Placental epithelial cell (primary cell): ENCODE results near the genes TCF4, NARS1 and ATP8B1.

GRCh38 chr18:55433353-55434383 lies 154.3 kb downstream of the TCF4 start:
- CAGE, long polyA plus RNA = no peak

GRCh38 chr18:55502159-55502717 lies 85.8 kb downstream of the TCF4 start:
- CAGE, long polyA plus RNA = no peak

- CAGE, long polyA plus RNA = no peak
These were observed 35.4 kb downstream of the TCF4 start for GRCh38 chr18:55552555-55553020.

GRCh38 chr18:55587363-55588398 lies at the start of gene TCF4:
Gene TCF4, minus strand, starts transcription at chr18:55588192.
- CAGE, long polyA plus RNA = no peak

DNA sequence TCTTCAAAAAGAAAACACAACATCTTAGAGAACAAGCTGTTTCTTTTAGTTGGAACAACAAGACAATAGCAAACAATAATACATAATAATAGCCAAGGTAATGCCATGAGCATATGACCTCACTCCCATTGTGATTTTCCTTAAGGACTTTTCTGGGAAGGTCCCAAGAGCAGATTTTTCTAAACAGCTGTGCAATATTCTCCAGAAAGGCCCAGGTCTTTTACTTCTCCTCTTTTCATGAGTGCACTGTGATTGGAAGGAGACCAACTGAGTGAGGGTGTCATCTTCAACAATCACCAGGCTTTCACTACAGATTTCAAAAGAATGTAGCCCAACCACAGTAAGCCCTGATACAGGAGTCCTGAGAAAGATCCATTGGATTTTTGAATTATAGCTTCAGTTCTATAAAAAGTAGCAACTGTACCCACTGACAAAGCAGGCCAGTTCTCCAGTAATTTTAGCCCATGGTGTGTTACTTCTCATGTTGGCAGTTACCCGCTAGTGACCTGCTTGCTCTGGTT lies 144.4 kb upstream of the TCF4 start:
- CAGE, long polyA plus RNA = no peak

DNA sequence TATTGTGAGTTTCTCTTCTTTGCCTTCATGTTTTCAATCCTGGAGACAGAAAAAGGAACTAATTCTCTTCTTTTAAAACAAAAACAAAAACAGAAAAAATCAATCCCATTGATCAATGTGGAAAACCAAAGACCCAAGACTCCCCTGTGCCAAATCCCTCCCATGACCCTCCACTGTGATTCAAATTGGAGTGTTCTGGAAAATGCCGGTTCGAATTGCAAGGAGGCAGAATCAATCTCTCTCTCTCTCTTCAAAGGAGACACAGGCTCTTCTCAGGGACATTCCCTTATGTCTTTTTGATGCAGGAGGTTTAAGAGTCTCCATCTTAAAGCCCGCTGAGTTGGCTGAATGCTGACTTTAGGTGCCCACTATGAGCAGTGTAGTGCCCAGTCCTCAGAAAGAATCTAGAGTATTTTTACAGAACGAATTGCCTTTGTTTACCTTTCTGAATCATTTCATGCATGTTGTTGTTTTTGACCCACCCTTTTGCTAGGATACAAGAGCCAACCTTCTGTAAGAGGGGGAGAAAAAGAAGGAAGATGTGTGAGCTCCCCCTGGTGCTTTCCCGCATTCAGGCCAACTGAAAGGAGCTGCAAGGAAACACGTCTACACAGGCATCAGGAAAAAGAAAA lies 193.4 kb upstream of the TCF4 start:
- CAGE, long polyA plus RNA = no peak

DNA sequence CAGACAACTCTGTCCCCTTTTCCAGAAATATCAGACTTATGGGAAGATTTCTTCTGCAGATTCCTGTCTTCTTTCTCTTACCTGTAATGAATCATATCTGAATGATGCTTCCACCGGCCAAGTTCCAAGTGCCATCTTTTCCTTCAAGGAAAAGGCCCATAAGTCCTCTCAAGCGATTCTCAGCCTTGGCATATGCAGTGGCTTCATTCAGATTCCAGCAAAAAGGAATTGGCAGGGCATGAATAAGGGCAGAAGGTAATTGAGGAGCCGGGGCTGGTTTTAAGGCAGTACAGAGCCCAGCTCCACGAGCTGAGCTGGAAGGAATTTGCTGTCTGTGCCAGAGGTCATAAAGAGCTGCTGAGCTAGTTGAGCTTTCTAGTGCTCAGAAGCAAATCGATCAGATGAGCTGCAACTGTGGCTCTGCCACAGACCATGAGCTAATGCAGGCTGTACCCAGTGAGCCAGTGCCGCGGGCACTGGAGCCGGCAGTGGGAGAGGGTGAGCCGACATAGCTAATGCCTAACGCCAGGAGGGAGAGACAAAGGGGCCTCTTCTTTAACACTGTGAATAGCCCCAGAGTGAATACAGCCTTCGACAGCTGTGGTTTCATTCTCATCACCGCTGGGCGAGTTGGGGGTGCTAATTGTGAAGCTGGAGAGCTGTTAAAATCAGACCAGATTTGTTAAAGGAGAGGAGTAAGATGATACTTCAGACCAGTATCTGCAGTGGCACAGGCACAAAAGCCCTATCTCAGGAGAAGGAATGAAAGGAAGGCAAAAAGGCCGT lies 410.0 kb upstream of the TCF4 start:
- CAGE, long polyA plus RNA = no peak

DNA sequence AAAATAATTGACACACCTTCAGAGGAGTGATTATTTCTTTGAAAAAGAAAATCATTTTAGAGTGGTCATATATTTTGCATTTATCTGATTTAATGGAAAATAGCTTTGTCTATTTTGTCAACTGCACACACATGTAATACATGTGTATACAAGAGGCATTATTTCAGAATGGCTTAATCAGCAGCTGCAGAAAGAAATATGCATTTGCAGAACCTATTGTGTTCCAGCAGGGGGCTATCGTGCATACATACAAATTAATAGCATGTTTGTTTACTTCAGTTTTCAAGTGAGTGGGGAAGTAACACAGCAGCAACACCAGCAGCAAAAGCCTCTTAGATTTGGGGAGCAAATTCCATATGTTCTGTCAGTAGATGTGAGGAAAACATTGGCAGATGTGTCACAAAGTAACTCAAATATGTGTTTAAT lies 218.0 kb downstream of the WDR7 start:
- CAGE, long polyA plus RNA = no peak

GRCh38 chr18:56873595-56874291 lies 222.6 kb downstream of the WDR7 start:
- CAGE, long polyA plus RNA = no peak

DNA sequence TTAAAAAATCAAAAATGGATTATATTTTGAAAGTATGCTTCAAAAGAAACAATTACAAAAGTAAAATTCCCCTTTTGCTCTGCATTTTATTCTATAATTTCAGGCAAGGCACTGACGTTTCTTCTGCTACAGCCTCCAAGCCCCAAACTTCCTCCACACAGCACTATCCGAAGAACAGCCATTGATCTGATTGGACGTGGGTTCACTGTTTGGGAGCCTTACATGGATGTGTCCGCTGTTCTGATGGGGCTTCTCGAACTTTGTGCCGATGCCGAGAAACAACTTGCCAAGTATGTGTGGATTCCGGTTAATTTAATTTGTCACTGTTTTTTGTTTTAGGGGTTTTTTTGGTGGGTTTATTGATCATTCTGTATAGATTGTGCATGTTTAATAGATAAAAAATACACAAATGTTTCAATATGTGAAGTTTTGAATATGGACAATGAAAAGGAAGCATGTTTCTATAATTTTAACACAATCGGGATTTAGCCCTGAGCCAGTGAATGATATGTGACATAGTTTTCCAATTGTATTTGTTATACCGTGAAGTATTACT lies 223.0 kb upstream of the BOD1L2 start:
- CAGE, long polyA plus RNA = no peak

- CAGE, long polyA plus RNA = no peak
These were observed at the start of gene NARS1 for GRCh38 chr18:57621097-57622063. Gene NARS1, minus strand, starts transcription at chr18:57621836.

- CAGE, long polyA plus RNA = no peak
These were observed 58.7 kb downstream of the ATP8B1 start for GRCh38 chr18:57744216-57744933.

DNA sequence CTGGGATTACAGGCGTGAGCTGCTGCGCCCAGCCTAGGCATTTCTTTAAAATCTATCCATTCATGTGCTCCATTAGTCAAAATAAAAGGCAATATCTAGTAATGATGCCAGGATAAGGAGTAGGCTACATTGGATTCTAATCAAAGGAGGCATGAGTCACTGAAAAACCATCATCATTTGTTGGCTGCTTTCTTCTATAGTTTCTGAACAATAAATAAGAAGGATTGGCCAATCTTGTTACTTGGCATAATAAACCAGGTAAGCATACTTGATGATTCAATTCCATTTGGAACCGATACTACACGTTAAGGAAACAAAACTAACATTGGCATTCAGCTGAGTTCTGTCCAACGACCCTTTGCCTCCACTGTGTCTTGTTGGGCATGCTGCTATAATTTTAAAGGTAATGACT lies 27.2 kb downstream of the ATP8B1 start:
- CAGE, long polyA plus RNA = no peak

DNA sequence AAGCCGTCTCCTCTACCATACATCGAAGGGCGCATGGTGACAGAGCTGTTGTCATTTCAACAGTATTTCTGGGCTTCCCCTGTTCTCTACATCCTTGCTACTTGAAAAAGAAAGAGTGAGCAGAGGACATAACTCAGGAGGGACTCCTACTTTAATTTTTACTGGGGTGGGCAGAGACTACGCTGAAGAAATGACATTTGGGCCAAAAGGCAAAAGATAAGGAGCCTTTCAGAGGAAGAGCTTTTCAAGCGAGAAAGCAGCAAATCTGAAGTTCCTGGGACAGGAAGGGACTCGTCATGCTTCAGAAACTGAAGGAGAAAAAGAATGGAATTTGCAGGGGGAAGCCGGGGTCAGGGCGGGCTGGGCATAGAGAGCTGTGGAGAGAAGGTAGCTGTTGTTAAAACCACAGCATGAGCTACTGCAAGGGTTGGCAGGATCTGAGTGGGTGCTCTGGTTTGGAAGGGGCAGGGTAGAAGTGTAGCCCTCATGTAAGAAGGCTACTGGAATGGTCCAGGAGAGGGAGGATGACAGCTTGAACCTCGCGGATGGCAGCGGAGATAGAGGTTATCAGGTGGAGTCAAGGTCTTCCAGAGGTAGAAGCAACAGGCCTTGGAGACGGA lies 19.1 kb downstream of the ATP8B1 start:
- CAGE, long polyA plus RNA = no peak

GRCh38 chr18:57789234-57789660 lies 13.9 kb downstream of the ATP8B1 start:
- CAGE, long polyA plus RNA = no peak

DNA sequence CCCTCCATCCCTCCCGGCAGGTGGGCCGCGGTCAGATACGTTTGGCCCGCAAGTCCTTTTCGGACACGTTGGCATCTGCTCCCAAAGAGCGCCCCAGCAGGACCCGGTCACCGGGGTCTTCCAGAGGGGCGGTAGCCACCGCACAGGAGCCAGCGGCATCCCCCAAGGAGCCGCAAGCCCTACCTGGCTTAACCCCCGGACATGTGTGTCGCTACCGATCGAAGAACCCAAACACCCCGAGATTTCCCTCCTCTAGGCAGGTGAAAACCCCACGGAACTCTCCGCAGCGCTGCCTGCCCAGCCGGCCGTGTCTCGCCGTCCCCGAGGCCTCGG lies 670 bp downstream of the ATP8B1 start:
- CAGE, long polyA plus RNA = no peak

- CAGE, long polyA plus RNA = no peak
These were observed at the start of gene ATP8B1 for GRCh38 chr18:57803136-57804206. Gene ATP8B1, minus strand, starts transcription at chr18:57803315.

GRCh38 chr18:58195092-58196121 lies 151.4 kb downstream of the NEDD4L start:
- CAGE, long polyA plus RNA = no peak

DNA sequence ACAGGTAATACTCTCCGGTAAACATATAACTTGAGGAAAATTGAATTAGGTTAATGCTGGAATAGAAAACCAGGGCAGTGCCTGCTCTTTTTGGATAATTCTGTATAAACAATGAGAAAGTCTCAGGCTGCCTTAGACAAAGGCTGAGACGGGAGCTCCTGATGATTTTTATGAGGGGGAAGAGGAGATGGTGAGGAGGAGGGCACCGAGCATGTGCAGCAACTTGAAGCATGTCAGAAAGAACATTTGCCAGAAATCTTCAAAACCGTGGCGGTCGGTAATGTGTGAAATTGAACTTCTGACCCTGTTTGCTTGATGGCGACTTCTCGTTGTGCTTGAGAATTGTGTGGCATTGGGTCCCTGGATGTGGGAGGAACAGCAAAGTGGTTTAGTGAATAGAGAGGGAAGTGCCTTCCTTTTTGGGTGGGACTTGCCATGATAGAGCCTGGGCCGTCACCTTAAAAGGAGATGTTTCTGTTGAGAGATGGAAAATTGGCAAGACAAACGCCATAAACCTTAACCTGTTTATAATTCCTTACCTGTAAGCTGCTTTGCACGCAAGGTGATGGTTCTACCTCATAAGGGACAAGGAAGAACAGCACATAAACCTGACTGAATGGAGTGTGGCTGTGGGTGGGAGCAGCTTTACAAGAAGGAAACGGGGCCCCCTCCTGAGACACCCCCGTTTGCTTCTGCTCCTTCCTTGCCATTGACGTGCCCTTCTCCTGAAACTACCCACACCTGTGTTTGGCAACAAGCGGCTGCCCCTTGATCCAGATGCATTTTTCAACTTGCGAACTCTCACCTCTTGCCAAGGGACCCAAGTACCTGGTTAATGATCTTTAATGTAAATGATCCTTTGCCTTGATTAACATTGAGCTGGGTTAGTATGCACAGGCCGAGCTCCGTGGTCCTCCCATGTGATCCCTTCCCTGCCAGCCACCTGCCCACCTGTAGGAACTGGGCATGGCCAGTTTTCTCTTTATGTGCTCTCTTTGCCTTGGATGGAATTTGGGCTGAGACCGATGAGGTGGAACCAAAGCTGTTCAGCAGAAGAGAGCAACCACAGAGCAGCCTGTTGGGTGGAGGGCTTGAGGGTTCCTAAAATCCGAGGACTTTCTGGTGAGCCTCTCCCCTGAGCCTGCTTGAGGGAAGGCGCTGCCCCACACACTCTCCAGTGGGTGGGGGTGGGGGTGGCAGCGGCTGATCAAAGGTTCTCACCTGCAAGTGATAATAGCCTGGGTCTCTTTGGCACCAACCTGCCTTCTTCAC lies 153.2 kb downstream of the NEDD4L start:
- CAGE, long polyA plus RNA = no peak

DNA sequence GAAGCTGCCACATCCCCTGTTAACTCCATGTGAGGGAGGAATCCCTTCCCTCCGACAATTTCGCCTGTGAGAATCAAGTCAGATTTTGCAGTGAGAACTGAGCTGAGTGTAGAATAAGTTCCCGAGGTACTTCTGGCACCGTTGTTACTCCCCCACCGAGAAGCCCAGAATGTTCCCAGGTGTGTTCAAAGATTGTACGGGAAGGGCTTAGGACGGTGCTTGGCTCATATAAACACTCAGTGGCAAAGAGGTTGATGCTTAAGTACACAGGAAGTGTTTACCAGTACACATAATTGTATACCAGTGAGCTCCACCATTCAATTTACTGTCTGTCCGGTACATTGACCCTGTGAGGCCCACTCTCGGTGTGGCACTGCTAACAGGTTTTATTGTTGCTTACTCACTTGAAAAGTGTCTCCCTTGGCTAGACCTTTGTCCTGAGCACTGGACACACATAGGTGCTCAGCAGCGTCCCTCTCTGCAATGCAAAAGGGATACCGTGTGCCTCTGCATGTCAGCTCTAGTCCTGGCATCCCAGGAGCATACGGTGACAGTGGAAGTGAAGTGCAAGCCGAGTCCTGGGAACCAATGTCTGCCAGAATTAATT lies 191.0 kb downstream of the NEDD4L start:
- CAGE, long polyA plus RNA = no peak